Spleen (tissue), 7 donors: Measurements from ENCODE around the gene HDLBP.

- PRO-cap, 4 experiments: peak in 4 of 4 experiments; most common minus-strand start chr2:241315648 (in 2)
- RAMPAGE, long total RNA, 4 experiments: start-site peak on the minus strand in 3 of 4 experiments, at chr2:241315651-241315726 at its widest, 23 to 177 reads per replicate
These were observed at the start of gene HDLBP for GRCh38 chr2:241315597-241315826. Gene HDLBP, minus strand, starts transcription at chr2:241315672.

DNA sequence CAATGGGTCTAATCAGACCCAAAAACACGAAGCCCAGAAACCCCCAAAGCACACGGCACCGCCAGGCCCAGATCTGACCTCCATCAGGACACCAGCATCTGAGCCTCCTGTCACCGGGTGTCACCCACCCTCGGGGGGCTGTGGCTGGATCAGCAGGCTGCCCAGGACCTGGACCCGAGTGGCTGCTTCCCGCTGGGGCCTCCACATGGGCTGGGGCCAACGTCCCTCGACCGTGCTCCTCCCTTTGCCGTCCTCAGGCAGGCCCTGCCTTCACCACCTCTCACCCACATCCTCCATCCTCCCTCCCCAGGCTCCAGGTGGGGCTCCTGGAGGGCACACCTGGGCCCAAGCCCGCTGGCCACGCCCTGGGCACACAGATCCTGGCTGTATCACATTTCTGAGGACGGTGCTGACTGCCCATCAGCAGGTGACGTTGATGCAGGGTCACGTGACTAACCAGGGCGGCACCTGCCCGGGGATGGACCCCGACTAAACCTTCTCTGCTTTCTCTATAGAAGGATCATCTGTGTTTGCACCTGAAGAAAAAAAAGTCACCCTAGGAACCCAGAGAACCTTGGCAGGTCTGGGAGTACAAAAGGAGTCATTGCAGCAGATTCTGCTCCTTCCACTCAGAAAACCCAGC lies 11.4 kb downstream of the STK25 start:
- PRO-cap, 4 experiments: no peak in any of the 4 experiments
- RAMPAGE, long total RNA, 4 experiments: no peak in any of the 4 experiments

DNA sequence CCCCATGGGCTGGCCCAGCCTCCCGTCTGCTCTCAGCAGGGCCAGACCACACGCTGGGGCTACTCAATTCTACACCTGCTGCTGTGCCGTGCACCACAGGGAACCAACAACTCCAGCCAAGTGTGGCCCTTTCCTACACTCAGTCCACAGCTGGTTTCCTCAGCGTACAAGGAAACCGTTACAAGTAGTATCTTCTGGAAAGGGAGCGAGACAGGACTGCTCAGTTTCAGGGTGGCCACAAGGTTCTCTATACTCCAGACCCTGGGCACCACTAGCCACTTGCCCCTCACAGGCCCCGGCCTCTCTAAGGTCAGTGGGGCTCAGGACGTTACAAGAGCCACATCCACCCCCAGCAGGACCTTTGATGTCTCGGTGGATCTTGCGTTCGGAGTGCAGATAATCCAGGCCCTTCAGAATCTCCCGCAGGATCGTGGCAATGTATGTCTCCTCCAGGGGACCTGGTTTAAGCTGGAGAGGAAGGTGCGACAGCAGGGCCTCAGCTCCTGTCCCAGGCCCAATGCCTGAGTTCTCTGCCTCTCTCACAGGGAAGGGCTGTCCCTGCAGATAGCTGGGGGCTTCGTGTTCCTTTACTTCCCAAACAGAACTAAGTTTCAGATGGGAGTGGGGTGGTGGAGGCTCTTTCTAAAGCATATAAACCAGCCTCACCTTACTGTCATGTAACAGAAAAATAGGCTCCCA lies 8.4 kb downstream of the STK25 start:
- PRO-cap, 4 experiments: peak in 3 of 4 experiments; most common minus-strand start position 221 of the sequence (in 3)
- RAMPAGE, long total RNA, 4 experiments: no peak in any of the 4 experiments

GRCh38 chr2:241610005-241611009 lies 26.7 kb downstream of the THAP4 start:
- PRO-cap, 4 experiments: peak in 4 of 4 experiments; most common plus-strand start chr2:241610405 (in 2); most common minus-strand start chr2:241610268 (in 4)
- RAMPAGE, long total RNA, 4 experiments: no peak in any of the 4 experiments

DNA sequence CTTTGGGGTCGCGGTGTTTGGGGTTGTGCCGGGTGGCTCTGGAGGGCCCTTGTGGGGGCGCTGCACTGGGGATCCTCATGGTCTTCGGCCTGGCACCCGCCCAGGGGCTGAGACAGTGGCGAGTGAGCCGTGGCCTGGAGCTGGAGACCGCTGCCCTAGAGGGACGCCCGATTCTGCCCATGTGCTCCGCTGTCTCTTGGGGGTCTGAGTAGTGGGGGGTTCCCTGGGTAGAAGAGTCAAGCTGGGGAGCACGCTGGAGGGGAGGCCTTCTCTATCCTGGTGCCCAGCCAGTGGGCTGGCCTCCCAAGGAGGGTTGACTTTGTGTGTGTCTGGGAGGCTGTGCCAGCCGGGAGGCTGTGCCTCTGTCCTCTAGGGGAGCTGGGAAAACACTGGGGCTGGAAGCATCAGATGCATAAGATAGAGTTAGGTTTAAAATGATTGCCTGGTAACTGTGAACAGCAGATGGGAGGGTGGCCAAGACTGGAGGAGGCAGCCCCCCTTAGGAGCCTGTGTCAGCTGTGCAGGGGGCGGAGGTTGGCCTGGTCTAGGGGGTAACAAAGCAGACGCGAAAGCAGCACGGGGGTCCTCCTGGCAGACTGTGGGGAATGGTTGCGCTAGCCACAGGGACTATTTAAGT lies 1.2 kb downstream of the ING5 start:
- PRO-cap, 4 experiments: no peak in any of the 4 experiments
- RAMPAGE, long total RNA, 4 experiments: no peak in any of the 4 experiments

DNA sequence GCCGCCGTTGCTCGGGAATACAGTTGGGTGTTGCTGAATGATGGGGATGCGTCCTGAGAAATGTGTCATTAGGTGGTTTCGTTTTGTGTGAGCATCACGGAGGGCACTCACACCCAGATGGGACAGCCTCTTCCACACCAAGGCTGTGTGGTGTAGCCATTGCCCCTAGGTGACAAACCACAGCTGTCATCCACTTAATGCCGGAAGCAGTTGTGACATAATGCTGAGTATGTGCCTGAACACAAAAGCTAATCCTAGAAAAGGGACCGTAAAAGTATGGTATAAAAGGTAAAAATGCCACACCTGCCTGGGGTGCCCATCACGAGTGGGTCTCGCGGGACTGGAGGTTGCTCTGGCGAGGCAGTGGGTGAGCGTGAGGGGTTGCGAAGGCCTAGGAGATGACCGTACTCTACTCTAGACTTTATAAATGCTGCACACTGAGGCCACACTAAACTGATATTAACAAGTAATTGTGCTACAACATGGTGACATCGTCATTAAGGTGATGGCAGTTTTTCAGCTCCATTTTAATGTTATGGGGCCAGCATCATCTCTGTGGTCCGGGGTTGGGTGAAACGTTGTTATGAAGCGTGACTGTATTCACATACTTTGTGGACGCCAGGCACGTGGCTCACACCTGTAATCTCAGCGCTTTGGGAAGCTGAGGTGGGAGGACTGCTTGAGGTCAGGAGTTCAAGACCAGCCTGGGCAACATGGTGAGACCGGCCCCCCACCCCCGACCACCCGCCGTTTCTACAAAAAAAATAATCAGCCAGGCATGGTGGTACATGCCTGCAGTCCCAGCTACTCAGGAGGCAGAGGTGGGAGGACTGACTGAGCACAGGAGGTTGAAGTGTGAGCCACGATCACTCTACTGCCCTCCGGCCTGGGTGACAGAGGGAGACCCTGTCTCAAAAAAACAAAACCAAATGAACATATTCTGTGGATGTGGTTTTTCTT lies 13.2 kb upstream of the GAL3ST2 start:
- PRO-cap, 4 experiments: peak in 1 of 4 experiments; most common minus-strand start position 61 of the sequence (in 1)
- RAMPAGE, long total RNA, 4 experiments: no peak in any of the 4 experiments

- PRO-cap, 4 experiments: no peak in any of the 4 experiments
- RAMPAGE, long total RNA, 4 experiments: no peak in any of the 4 experiments
These were observed 8.4 kb upstream of the GAL3ST2 start for GRCh38 chr2:241767842-241769005.

GRCh38 chr2:241773683-241773937 lies 3.0 kb upstream of the GAL3ST2 start:
- PRO-cap, 4 experiments: no peak in any of the 4 experiments
- RAMPAGE, long total RNA, 4 experiments: no peak in any of the 4 experiments

- PRO-cap, 4 experiments: no peak in any of the 4 experiments
- RAMPAGE, long total RNA, 4 experiments: no peak in any of the 4 experiments
These were observed 1.5 kb downstream of the GAL3ST2 start for GRCh38 chr2:241778086-241778653.

- PRO-cap, 4 experiments: peak in 2 of 4 experiments; most common plus-strand start chr2:241803937 (in 2); most common minus-strand start chr2:241803501 (in 1)
- RAMPAGE, long total RNA, 4 experiments: no peak in any of the 4 experiments
These were observed 5.4 kb upstream of the NEU4 start for GRCh38 chr2:241803186-241804403.

GRCh38 chr2:241895571-241896138 lies 4.6 kb downstream of the FAM240C start:
- PRO-cap, 4 experiments: no peak in any of the 4 experiments
- RAMPAGE, long total RNA, 4 experiments: no peak in any of the 4 experiments

DNA sequence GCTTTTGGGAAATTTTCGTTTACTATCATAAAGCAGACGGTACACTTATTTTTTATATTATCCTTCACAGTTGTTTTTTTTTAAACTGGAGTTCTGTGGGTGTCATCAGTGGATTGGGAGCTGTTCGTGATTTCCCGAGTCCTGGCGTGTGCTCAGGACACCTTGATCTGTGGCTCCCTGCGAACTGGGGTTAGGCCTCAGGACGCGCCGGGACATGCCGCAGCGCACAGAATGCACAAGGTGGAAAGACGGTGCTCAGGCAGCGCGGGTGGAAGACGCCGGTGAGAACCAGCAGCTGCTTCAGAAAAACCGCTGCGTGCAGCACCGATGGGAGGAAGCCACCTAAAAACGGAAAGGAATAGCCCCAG lies 1.1 kb upstream of the FAM240C start:
- PRO-cap, 4 experiments: no peak in any of the 4 experiments
- RAMPAGE, long total RNA, 4 experiments: no peak in any of the 4 experiments

- PRO-cap, 4 experiments: no peak in any of the 4 experiments
- RAMPAGE, long total RNA, 4 experiments: no peak in any of the 4 experiments
These were observed 25.7 kb upstream of the FAM240C start for GRCh38 chr2:241925910-241926435.

DNA sequence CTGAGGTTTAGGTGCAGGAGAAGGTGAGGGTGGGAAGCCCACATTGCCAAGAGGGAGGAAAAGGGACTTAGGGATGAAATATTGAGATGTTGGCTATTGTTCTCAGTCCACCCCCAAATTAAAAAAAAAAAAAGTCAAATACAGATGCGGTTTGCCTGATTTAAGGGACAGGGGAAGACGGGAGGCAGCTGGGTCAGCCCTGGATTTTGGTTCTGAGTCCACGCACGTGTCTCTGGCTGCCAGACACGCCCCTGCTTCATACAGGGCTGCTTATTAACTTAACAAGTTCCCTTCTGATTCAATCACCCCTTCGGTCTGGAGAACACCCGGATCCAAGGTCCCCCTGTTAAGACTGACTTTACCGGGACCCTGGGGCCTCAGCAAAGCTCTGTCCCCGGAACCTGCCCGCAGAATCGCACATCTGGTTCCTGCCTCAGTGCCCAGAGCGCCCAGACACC lies 26.2 kb upstream of the FAM240C start:
- PRO-cap, 4 experiments: no peak in any of the 4 experiments
- RAMPAGE, long total RNA, 4 experiments: no peak in any of the 4 experiments

- PRO-cap, 4 experiments: no peak in any of the 4 experiments
- RAMPAGE, long total RNA, 4 experiments: start-site peak on the plus strand in 1 of 4 experiments, at chr2:241989961-241990112 at its widest, 5 reads per replicate
These were observed 89.8 kb upstream of the FAM240C start for GRCh38 chr2:241989900-241990555.

- PRO-cap, 4 experiments: no peak in any of the 4 experiments
- RAMPAGE, long total RNA, 4 experiments: no peak in any of the 4 experiments
These were observed 131.3 kb upstream of the FAM240C start for GRCh38 chr2:242031317-242032221.

DNA sequence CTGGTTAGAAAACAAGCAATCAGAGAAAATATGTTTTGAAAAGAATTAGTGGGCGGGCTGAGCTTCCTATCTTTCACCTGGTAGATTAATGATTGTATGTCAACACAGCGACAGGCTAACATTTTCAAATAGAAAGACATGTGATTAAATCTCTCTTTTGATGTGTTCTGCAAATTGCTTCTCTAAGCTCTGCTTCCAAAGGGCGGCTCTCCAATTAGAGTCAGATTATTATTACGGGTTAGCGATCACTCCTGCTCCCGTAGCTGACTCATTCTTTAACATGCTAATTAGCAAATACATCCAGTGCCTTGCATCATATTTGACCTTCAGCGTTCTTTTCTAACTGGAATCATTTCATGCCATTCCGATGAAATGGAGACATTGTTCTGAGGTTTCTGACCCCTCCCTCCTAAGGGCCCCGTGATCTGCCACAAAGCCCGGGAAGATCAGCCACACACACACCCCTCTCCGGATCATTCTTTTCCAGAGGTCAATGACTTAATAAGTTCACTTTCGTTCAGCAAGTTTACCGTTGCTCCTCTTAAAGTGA lies 169.6 kb upstream of the FAM240C start:
- PRO-cap, 4 experiments: no peak in any of the 4 experiments
- RAMPAGE, long total RNA, 4 experiments: no peak in any of the 4 experiments

GRCh38 chr2:242114442-242115020 lies 214.3 kb upstream of the FAM240C start:
- PRO-cap, 4 experiments: no peak in any of the 4 experiments
- RAMPAGE, long total RNA, 4 experiments: start-site peak on the plus strand in 1 of 4 experiments, at chr2:242114637-242114990 at its widest, 8 reads per replicate